HTERT-HM (cell line): ENCODE measurements around a stretch of chr18.

DNA sequence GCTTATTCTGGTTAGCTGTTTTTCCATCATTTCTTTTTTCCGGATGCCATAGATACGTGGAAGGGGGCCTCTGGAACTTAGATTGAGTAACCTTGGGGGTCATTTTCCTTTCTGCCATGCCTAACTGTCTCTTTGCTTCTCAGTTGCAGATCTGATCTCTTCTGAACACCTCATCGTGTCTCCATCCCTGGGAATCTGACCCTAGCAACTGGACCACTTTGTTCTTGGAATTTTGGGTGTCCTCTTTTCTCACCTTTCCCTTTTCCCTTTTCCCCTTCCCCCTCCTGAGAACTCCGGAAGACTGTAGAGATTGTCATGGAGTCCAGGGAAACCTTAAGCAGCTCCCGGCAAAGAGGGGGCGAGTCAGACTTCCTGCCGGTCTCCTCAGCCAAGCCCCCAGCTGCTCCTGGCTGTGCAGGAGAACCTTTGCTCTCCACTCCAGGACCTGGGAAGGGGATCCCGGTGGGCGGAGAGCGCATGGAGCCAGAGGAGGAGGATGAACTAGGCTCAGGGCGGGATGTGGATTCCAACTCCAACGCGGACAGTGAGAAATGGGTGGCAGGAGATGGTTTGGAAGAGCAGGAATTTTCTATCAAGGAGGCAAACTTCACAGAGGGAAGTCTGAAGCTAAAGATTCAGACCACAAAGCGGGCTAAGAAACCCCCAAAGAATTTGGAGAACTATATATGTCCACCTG lies 20.5 kb downstream of the SETBP1 start:
- RRBS, result 26% methylated on average over 3 of the region's 14 CpGs

- RRBS, result no CpG with 5 or more reads among the region's 11 CpGs
Measured at GRCh38 chr18:44715701-44716425, 35.2 kb downstream of the SETBP1 start.

GRCh38 chr18:44723285-44723864 lies 42.7 kb downstream of the SETBP1 start:
- RRBS, result no CpG with 5 or more reads among the region's 9 CpGs

- RRBS, result no CpG with 5 or more reads among the region's 10 CpGs
Measured at GRCh38 chr18:44731851-44732484, 51.3 kb downstream of the SETBP1 start.

DNA sequence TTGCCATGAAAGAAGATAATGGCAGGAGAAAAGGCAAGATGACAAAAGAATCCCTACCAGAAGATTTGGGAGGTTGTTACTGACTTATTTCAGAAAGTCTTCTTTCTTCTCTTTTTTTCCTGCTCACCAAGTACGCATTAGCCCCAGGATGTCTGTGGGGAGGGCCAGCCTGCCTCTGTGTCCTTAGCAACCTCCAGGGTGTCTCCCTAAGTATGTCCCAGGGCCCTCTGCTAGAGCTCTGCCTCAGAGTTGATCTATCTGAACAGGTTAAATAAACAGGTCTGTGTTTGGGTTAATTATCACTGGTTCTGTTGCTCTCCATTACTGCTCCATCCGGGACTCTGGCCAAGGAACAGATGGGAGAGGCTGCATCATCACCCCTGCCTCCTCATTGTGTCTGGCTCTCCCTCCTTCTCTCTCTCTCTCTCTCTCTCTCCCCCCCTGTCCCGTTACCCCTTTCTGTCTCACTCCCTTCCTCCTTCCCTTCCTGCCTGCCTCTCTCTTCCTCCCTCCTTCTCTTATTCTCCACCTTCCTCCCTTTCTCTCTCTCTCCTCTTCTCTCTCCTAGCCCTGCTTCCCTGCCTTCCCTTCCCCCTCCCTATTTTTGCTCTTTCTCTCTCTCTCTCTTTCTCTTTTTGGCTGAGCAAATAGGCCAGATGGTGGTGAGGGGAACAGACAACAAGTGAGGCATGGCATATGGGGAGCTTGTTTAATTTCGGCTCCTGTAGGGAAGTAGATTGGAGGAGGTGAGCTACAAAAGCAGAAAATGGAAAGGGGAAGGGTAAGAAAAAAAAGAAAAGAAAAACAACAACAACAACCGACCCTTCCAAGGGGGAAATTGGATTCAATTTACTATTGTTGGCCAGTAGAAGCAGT lies 62.1 kb downstream of the SETBP1 start:
- RRBS, result no CpG with 5 or more reads among the region's 5 CpGs

DNA sequence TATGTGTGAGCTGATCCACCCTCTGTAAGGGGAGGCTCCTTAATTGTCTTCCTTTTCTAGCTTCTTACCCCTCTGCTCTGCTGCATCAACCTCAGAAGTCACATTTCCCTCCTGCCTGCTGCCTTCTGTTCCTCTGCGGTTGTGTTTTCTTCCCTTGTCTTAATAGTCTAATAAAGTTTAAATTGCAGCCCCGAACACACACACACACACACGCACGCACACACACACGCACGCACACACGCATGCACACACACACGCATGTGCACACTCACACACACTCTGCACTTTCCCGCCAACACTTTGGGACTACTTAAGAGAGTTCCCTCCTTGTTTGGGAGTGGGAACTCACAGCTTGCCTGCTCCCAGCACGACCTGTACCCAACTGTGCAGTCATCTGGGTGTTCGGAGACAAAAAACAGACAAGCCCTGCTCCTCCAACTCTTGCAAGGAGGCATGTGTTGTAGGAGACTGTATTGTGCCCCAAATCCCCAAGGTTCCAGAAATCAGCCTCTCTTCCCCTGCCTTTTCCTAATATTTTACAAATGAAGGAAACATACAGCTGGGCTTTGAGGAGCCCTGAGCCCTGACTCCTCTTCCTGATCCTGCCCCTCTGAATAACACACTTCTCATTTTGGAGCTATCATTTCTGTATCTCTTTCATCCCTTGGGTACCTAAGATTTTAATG lies 99.2 kb downstream of the SETBP1 start:
- RRBS, result no CpG with 5 or more reads among the region's 11 CpGs

DNA sequence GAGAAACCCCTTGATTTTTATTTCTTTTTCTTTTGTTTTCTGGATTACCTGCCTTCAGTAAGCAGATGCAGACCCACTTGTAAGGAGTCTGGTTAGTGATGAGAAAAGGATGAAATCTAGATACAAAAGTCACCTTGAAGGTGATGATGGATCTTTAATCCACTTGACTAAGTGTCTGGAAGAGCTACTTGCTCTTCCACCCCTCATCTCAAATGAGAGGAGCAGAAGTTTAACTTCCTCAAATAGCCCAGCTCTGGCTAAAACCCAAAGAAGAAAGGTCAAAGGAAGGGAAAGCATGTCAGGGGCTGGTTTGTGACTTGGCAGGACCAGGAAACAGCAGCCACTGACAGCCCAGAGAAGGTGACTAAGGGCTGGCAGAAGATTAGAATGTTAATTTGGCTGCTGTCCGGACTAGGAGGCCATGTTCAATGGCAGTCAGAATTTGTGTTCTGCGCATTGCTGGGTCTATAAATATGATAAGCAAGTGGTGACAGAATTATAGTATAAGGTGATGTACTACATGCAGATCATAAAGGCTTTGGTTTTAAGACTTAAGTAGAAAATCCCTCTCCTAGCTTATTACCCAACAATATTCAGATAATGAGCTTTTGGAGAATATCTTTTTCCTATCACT lies 386.2 kb downstream of the SETBP1 start:
- RRBS, result no CpG with 5 or more reads among the region's 2 CpGs

DNA sequence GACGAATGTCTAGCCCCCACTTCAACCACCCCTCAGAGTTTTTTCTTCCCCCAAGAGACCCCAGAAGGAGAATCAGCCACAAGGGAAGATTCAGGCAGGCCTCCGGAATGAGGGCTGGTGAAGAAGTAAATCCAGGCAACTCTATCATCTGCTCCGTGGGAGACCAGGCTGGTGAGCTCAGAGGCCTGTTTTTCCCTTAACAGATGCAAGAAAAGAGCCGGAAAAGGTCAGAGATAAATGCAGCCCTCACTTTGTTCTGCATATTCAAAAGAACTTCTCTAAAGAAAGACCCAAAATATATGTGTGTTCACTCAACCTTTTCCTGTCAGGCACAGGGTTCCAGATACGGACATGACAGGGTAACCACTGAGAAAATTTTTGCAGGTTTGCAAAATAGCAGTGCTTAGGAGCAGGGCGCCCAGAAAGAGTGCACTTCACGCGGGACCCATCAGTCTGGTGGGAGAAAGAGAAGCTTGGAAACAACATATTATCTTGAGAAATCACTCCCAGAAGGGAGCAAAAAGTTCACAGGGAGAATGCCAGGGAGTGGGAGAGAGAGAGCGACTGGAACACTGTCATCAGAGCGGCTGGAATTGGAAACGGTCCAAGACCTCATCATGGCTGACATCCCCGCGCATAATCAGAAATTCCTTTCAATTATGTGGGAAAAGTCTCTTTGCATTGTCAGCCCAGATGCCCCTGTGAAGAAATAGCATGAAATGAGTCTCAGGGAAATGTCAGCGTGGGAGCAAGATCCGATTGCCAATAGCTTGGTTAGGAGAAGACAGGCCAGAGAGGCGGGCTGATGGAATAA lies 244.8 kb upstream of the SLC14A2 start:
- RRBS, result 29% methylated on average over 2 of the region's 16 CpGs

GRCh38 chr18:45849285-45849563 lies 23.7 kb downstream of the SIGLEC15 start:
- RRBS, result no CpG with 5 or more reads among the region's 4 CpGs

GRCh38 chr18:46051758-46052688 lies 20.0 kb downstream of the PSTPIP2 start:
- RRBS, result no CpG with 5 or more reads among the region's 6 CpGs

DNA sequence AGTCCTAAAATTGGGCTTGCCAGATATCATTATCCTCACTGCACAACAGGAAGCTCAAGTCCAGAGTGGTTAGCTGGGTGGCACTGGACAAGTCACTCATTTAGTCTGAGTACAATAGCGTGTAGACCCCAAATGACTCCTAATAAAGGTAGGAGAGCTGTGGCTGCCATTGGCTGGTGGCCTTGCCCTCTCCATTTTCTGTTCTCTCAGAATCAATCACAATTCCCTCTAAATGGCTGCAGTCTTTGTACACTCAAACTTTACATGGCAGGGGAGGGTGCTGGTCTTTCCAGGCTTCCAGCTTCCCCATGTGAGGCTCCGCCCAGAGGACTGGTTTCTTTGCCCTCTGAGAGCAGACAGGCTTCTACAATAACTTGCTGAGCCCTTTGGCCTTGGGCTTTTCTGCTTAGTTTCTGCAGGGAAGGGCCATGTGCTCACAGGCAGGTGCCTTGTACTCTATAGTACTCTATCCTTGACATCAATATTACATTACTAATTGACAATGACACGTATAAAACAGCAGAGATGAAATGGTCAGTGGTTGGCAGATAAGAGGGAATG lies 11.6 kb downstream of the PSTPIP2 start:
- RRBS, result no CpG with 5 or more reads among the region's 3 CpGs

- RRBS, result no CpG with 5 or more reads among the region's 1 CpG
Measured at GRCh38 chr18:46324592-46325141, 9.2 kb upstream of the RNF165 start.

DNA sequence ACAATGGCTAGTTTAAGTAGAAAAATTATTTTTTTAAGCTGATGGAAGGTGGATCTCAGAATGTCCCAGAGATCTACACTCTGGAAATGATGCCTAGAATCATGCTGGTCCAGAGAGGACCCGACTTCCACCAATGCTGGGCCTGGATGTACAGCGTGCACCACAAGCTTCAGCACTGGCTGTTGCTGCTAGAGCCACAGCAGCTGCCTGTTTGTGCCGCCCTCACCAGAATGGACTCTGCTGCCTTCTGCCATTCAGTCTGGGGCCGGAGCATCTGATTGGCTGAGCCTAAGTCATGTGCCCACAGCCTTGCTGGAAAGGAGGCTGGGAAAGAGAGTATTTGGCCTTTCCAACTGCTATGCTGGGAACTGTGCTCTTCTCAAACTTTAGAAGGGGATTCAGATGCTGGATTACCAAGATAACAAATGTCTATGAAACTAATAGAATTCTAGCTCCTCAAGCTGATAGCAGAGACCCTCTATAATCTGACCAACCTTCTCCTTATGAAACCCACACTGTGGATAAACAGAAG lies 4.0 kb upstream of the LOXHD1 start:
- RRBS, result no CpG with 5 or more reads among the region's 4 CpGs

- RRBS, result no CpG with 5 or more reads among the region's 5 CpGs
Measured at GRCh38 chr18:46836128-46836801, 79.4 kb upstream of the ST8SIA5 start.

GRCh38 chr18:47033379-47033760 lies 2.1 kb downstream of the ELOA2 start:
- RRBS, result 13% methylated on average over 2 of the region's 22 CpGs

- RRBS, result no CpG with 5 or more reads among the region's 3 CpGs
Measured at GRCh38 chr18:47423080-47423502, 171.6 kb upstream of the SKOR2 start.

GRCh38 chr18:47756360-47756787 lies 174.1 kb downstream of the SMAD2 start:
- RRBS, result no CpG with 5 or more reads among the region's 9 CpGs

GRCh38 chr18:47799157-47799826 lies 131.2 kb downstream of the SMAD2 start:
- RRBS, result no CpG with 5 or more reads among the region's 15 CpGs

GRCh38 chr18:48031063-48031392 lies 100.6 kb upstream of the SMAD2 start:
- RRBS, result no CpG with 5 or more reads among the region's 1 CpG

- RRBS, result no CpG with 5 or more reads among the region's 25 CpGs
Measured at GRCh38 chr18:48072720-48073763, 142.6 kb upstream of the SMAD2 start.